ENCODE measurements around the genes COG1, SDK2 and CD300A.

- PRO-cap: no peak
Measured at GRCh38 chr17:73156147-73156591, 8.6 kb upstream of the SSTR2 start.

GRCh38 chr17:73192452-73193163, at the start of gene COG1:
Gene COG1 (plus strand): TSS chr17:73193055.
- PRO-cap: bidirectional peak, plus-strand start at chr17:73192658, minus-strand start at chr17:73192596; bidirectional peak, plus-strand start at chr17:73193044, minus-strand start at chr17:73192798

DNA sequence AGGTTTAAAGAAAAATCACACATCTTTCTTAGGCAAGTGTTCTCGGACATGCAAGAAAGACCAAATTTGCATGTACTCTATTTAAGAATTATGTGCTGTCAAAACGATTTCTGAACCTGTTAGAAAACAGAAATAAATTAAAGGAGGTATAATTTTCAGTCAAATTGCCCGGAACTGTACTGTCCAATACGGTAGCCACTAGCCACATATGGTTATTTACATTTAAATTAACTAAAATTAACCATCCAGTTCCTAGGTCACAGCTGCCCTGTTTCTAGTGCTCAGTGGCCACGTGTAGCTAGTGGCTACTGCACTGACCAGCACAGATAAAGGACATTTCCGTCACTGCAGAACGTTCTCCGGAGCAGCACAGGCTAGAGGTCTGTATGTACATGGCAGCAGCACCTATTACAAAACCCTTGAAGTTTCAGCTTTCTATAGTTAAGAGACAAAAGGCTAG, 4.3 kb downstream of the FAM104A start:
- PRO-cap: no peak

DNA sequence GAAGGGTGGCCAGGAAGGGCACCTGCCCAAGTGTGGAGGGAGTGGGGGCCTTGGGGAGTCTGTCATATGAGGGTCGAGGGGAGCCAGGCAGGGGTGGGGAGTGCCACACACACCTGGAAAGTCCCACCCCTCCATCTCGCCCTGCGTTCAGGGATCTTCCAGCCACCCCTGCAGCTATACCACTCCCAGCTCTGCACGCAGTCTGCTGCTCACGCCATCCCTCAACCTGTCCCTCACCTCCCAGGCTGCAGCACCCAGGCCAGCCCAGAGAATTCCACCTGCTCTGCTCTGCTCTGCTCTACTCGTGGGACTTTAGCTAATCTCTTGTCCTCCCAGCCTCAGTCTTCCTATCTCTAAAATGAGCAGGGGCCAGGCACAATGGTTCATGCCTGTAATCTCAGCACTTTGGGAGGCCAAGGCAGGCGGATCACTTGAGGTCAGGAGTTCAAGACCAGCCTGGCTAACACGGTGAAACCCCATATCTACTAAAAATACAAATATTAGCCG, 17.3 kb upstream of the CPSF4L start:
- PRO-cap: no peak

- PRO-cap: no peak
Measured at GRCh38 chr17:73340082-73340733, 28.4 kb upstream of the CDC42EP4 start.

DNA sequence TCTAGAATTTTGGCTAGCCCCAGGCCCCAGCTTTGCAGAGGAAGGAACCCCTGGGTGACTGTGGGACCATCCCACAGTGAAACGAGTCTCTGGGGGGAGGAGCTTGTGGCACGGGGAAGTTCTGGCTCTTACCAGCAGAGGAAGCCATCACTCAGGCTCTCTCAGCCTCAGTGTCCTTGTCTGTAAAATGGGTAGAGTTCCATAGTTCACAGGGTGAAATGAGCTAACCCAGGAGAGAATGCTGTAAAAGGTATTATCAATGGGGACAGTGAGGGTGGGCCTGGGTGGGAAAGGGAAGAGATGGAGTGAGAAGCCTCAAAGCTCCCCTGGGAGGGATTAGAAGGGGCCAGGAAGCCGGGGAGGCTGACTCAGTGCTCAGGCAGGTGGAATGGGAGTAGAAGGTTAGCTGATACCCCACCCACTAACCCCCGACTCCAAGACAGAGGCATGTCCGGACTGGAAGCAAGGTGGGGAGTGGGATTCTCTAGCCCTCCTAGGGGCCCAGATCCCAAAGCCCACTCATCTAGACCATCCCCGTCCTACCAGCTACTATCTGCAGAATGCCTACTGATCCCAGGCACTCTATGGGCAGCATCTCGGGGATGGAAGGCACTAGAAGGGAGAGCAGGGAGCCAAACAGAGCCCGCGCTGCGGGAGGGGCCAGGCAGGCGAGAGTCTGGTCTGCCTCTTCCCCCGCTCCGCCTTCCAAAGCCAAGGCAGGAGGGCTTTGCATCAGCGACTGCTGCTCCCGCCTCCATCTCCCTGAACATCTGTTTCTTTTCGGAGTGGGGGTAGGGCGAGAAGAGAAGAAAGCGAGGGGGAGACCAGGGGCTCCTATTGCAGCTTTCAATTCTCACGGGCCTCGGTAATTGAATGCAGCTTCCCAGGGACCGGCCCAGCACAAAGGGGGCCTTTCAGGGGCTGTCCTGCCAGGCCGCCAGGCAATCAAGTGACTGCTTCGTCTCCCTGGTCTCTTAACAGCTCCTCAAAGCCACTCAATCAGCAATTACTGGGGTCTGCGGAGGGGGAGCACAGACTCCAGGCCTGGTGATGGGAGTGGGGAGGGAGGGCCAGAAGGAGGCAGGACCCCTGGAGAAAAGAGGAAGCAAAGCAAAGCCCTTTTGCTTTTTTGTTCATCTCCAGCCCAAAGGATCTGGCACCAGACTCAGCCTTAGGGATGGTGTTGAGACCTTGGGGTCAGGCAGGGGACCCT, 31.2 kb upstream of the CDC42EP4 start:
- PRO-cap: no peak

DNA sequence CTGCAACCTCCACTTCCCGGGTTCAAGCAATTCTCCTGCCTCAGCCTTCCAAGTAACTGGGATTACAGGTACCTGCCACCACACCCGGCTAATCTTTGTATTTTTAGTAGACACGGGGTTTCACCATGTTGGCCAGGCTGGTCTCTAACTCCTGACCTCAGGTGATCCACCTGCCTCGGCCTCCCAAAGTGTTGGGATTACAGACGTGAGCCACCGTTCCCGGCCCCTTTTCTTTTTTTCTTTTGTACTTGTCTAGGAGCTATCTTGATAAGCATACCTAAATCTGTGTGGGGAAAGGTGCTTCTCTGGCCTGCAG, 39.3 kb upstream of the CDC42EP4 start:
- PRO-cap: no peak

DNA sequence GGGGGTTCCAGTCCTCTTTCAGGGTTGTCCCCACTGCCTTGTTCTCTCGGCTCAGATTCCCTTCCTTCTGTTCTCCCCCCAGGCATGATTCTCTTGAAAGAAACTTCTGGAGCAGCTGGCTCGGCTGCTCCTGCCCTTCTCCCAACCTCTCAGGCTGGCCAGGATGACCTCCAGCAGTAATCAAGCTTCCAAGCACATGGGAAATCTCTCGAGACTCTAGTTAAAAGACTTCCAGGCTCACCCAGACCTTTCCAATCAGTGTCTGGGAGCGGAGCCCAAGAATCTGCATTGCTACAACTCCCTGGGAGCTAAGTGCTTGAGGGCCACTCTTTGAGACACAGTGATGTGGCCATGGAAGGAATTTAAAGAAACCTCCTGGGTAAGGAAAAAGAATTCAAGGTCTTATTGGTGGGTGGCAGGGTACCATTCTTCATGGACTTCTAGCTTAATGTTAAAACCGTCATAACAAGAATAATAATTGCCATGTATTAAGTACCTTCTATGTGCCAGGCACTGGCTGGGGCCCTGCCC, 3.4 kb downstream of the SDK2 start:
- PRO-cap: no peak

DNA sequence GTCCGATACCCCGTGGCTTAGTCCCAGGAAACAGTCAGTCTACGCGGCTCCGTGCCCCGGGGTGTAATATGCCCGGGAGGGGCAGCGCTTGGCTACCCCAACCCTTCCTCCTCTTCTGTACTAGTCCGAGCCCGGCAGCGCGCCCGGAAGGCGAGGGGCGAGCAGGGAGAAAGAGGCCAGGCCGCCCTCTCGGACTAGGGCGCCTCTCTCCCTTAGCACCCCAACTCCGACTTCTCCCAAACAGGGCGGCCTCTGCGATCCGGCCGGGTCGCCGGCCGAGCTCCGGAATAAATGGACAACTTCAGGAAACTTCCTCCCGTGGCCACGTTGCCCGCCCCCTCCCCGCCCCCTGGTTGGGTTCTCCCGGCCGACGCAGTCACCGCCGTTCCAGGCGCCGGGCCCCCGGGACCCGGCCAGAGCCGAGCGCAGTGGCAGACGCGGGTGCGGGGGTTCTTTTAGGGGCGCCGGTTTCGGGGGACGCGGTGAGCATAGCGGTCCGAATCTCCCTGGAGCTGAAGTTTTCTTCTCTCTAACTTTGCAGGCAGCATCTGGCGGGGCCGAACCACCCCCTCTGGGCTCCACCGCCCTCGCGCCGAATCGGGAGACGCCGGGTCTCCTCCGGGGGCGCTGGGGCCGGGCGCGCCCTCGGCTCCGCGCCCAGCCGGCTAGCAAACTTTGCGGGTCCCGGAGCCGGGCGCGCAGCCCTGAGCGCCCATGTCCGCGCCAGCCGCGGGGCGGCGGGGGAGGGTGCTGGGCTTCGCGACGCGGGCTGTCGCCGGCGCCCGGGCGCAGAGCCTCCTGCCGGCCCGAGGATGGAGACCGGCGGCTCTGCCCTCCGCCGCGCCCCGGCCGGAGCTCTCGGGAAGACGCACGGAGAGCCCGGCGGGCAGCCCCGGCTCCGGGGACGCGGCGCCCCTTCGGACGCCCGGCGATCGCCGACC, at the start of gene SDK2:
Gene SDK2 (minus strand): TSS at position 289 of the 941 bp plus-strand sequence.
- PRO-cap: no peak

DNA sequence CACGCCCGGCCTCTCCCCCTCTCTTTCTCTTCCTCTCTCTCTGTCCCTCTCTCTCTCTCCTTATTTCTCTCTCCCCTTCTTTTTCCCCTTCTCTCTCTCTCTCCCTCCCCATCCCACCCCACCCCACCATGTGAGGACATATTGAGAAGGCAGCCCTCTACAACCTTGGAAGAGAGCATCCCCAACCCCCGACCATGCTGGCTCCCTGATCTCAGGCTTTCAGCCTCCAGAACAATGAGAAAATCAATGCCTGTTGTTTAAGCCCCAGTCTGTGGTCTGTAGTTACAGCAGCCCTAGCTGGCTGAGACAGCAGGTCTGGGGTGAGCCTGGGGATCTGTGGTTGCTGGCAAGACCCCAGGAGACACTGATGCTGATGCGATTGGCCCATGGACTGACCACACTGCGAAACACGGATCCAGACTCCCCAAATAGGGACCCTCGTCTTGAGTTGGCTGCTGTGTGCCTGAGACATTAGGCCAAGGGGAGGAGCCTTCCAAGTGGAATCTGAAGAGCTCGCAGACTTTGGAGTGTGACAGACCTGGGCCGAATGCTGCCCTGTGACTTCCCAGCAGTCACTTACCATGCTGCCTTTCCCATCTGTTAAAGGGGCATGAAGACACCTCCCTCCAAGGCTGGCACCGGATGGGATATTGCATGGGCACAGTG, 148.0 kb upstream of the RPL38 start:
- PRO-cap: no peak

GRCh38 chr17:74209538-74210131, 3.7 kb upstream of the TTYH2 start:
- PRO-cap: no peak

GRCh38 chr17:74214658-74215198, 1.4 kb downstream of the TTYH2 start:
- PRO-cap: no peak

- PRO-cap: no peak
Measured at GRCh38 chr17:74215426-74216061, 2.2 kb downstream of the TTYH2 start.

DNA sequence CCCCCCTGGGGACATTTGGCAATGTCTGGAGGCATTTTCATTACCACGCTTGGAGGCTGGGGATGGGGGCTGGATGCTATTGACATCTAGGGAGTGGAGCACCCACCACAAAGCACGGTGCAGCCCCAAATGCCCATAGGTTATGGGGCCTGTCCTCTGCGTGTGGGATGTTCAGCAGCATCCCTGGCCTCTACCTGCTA, 17.9 kb upstream of the DNAI2 start:
- PRO-cap: no peak

- PRO-cap: no peak
Measured at GRCh38 chr17:74387904-74388131, 20.5 kb downstream of the GPR142 start.

- PRO-cap: no peak
Measured at GRCh38 chr17:74465916-74467145, at the start of gene CD300A. Gene CD300A (plus strand): TSS chr17:74466634.

DNA sequence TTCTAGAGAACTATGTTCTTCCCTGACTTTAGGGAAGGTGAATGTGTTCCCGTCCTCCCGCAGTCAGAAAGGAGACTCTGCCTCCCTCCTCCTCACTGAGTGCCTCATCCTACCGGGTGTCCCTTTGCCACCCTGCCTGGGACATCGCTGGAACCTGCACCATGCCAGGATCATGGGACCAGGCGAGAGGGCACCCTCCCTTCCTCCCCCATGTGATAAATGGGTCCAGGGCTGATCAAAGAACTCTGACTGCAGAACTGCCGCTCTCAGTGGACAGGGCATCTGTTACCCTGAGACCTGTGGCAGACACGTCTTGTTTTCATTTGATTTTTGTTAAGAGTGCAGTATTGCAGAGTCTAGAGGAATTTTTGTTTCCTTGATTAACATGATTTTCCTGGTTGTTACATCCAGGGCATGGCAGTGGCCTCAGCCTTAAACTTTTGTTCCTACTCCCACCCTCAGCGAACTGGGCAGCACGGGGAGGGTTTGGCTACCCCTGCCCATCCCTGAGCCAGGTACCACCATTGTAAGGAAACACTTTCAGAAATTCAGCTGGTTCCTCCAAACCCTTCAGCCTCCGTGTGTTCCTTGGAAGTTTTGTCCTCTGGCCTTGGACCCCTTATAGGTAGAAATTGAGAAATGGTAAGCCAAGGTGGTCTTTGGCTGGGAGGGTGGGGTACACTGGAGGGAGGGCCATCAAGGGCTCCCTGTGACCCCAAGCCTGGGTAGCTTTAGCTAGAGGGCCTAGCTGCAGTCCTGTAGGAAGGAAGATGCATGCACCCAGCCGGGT, 7.2 kb downstream of the NAT9 start:
- PRO-cap: no peak

DNA sequence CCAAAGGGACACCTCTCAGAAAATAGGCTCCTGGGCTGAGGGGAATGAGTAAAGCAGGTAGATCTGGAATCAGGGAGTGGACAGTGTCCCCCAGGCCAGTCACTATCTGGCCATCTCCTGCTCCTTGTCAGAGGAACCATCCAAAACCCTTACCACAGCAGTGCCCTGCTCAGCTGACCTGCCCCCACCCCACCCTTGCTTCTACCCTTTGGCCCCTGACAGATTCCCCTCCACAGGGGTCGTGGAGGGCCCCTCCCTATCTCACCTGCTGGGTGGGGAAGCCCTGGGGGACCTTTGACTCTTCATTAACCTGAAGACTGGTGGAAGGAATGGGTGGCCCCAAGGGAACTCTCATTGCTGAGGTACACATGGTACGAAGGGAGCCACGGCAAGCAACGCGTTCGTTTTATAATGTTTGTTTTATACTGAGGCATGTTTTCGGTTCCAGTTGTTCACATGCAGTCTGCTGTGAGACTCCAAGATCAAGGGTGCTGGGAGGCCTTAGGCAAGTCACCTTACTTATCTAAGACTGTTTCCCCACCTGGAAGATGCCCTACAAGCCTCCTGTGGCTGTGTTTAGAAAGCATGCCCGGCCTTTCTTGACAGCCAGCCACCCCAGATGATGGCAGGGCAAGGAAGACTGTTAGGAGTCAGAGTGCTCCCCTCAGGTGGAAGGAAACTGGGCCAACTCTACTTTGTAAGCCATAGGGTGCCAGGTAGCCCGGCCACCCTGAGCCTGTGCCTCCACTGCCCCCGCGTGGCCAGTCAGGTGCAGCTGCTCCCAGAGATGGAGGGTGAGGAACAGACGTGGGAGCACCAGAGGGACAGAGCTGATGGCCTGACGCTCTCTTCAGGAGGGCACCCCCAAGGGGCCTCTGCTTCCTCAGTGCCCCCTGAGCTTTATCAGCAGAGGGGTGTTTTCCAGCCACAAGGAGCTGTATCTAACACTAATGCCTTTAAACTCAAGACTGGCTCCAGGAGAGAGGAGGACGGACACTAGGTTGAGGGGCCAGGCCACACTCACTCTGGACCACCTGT, 5.7 kb downstream of the NAT9 start:
- PRO-cap: no peak

DNA sequence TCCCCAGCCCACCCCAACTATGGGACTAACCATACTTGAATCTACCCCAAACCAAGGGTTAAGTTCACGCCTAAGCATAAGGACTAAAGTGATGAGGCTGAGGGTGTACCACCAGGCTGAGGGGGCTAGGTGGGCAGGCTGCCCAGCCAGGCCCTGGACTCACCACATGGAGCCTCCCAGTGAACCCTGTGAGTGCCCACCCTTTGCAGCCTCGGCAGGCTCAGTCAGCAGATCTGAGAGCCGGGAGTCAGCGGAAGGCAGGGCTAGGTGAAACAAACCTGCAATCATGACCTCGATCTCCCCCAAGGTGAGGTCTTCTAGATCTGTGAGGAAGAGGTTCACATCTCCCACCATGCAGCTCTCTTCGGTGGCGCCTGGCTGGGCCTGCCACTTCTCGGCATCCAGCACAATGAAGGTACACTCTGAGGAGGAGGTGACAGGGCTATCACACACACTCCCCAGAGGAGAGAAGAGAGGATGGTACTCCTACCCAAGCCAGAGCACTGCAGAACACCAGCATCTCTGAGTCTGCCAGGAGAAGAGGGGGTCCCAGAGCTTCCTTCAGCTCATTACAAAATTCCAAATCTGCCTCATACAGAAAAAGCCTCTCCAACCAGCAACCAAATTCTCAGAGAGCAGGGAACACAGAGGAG, 3.4 kb downstream of the NAT9 start:
- PRO-cap: no peak

DNA sequence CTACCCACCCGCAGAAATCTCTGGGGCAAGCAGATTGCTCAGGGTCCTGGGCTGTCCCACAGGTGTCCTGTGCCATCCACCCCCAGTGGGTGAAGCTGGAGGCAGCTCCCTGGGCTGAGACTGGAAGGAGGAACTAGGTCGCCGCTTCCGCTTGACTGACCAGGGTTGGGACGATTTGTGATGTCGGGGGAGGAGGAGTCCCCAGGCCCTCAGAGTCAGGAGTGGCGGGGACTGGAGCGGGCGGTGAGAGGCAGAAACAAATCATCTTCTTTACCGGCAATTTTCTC, 25.6 kb downstream of the GRIN2C start:
- PRO-cap: no peak